Transverse colon (tissue), 4 donors: ENCODE measurements around a stretch of chr19.

DNA sequence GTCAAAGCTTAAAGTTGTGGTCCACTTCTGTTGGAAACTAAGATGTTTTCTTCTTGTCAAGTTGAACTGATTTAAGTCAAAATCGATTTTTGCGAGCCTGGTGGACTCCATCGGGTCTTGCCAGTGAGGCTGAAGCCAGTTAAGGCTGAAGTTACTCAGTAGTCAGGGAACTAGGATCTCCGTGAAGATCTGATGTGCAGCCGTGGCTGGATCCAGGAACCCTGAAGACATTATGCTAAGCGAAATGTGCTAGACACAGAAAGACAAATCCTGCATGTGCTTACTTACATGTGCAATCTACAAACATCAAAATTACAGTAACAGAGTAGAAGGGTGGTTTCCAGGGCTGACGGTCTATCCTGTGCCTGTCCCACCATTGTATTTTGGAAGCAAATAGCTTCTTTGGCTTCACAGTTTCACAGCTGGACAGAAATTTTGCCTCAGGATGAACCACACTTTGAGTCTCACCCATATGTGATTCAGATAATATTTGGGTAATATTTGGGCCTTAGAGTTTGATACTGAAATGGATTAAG is 514 bp upstream of the ZNF836 start:
- PRO-cap: no peak
- RAMPAGE, long total RNA, 4 experiments: no peak in any of the 4 experiments

GRCh38 chr19:52197857-52198494 is 8.1 kb downstream of the PPP2R1A start:
- PRO-cap: no peak
- RAMPAGE, long total RNA, 4 experiments: no peak in any of the 4 experiments

DNA sequence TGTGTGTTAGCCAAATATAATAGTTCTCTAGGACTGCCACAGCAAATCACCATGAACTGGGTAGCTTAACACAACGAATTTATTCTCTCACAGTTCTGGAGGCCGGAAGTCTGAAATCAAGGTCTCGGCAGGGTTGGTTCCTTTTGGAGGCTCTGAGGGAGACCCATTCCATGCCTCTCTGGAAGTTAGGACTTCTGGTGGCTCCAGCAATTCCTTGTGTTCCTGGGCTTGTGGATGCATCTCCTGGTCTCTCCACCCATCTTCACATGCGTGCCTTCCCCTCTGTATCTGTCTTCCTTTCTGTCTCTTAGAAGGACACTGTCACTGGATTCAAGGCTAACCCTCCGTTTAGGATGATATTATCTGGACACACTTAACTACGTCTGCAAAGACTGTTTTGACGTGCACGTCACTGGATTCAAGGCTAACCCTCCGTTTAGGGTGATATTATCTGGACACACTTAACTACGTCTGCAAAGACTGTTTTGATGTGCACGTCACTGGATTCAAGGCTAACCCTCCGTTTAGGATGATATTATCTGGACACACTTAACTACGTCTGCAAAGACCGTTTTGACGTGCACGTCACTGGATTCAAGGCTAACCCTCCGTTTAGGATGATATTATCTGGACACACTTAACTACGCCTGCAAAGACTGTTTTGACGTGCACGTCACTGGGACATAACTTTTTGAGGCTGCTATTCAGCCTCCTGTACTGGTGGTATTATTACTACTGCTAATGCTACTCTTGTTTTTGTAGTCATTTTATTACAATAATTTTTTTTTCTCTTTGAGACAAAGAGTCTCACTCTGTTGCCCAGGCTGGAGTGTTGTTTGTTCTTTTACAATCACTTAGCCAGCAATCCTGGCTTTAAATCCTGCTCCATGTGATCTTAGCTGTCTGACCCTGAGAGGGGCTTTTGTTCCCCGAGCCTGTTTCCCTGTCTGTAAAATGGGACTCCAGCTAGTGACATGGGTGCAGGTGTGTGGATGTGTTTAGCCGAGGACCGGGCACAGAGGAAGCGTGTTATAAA is 11.0 kb downstream of the PPP2R1A start:
- PRO-cap: no peak
- RAMPAGE, long total RNA, 4 experiments: start-site peak on the plus strand in 1 of 4 experiments, centred at position 844 of the sequence, 6 reads per replicate

DNA sequence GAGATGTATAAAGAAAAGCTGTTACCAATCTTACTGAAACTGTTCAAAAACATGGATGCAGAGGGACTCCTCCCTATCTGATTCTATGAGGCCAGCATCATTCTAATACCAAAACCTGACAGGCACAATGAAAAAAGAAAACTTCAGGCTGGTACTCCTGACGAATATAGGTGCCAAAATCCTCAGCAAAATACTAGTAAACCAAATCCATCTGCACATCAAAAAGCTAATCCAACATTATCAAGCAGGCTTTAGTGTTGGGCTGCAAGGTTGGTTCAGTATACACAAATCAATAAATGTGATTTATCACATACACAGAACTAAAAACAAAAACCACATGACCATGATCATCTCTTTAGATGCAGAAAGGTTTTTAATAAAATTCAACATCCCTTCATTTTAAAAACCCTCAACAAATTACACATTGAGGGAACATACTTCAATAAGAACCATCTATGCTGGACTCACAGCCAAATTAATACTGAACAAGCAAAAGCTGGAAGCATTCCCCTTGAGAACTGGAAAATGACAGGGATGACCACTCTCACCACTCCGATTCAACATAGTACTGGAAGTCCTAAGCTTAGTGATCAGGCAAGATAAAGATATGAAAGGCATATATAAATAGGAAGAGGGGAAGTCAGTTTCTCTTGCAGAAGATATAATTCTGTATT is 12.5 kb upstream of the ZNF610 start:
- PRO-cap: no peak
- RAMPAGE, long total RNA, 4 experiments: no peak in any of the 4 experiments

- PRO-cap: no peak
- RAMPAGE, long total RNA, 4 experiments: no peak in any of the 4 experiments
These were observed 32.1 kb downstream of the ZNF578 start for GRCh38 chr19:52485043-52486164.

DNA sequence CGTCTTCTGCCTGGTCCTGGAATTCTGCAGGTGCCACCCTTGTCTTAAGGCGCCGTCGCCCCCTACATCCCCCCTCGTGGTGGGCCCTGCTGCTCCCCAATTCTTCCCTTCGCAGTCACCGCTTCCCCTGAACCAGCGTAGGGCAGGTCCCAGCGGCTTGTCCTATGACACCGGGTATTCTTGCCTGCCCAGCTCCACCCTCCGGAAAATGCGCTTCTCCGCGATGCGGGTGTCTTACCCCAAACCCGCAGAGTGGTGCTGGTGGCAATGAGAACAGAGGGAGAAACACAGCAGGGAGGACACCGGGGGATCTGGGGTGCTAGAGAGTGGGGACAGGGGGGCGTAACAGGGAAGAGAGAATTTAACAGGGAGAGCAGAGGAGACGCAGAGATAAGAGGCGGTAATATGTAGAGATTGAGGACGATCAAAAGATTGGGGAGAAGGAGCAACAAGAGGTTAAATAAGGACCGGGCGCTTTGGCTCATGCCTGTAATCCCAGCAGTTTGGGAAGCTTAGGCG is 9.0 kb downstream of the ZNF808 start:
- PRO-cap: no peak
- RAMPAGE, long total RNA, 4 experiments: no peak in any of the 4 experiments

DNA sequence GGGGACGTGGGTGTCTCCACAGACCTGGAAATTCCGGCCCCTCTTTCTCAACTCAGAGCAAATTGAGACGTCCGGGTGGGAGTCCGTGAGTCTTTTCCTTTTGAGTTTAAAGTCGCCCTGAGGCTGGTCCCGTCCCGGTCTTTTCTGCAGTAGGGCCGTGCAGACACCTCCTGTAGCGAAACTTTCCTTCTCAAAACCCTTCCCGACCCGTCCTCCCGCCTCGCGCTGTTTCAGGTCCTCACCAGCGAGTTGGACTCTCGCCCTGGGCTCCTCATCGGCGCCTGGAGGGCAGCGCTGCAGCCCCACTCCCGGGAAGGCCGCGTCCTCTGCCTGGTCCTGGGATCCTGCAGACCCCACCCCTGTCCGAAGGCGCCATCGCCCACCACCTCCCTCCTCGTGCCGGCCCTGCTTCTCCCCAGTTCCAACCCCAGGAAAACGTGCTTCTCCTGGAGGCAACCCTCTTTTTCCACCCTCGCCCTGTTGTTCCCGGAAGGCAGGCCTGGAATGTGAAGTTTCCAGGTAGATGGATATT is 15.0 kb downstream of the ZNF701 start:
- PRO-cap: no peak
- RAMPAGE, long total RNA, 4 experiments: no peak in any of the 4 experiments

GRCh38 chr19:52630891-52631811 is 59.1 kb downstream of the ENSG00000269825 start:
- PRO-cap: no peak
- RAMPAGE, long total RNA, 4 experiments: no peak in any of the 4 experiments

DNA sequence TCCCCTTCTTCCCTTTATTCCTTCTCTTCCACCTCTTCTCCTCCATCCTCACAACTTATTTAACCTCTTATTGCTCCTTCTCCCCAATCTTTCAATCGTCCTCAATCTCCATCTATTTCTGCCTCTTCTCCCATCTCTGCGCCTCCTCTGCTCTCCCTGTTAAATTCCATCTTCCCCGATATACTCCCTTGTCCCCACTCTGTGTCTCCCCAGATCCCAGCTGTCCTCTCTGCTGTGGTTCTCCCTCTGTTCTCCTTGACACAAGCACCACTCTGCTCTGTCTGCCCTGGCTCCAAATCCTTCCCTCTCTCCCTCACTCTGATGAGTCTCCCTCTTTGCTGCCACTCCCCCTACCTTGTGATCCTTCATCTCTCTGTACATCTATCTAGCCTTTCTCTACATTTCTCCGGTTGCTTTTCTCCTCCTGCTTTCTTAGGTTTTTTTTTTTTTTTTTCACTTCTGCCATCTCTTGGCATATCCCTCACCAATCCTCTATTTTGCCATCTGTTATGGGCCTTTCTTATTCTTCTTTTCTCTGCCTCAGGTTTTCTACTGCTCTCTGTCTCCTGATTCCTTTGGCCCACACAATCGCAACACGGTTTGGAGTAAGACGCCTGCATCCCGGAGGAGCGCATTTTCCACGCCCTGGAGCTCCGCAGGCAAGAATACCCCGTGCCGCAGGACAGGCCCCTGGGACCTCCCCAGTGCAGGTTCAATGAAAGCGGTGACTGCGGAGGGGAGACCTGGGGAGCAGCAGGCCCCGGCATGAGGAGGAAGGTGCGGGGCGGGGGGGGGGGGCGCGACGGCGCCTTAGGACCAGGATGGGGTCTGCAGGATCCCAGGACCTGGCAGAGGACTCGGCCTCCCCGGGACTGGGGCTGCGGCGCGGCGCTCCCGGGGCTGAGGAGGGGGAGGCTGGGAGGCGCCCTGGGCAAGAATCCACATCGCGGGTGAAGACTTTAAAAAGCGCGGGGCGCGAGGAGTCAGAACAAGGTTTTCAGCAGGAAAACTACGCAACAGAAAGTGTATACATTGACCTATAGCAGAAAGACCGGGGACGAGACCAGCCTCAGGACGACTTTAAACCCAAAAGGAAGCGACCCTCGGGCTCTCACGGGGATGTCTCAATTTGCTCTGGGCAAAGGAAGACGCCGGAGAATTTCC is 711 bp downstream of the ZNF611 start:
- PRO-cap: unidirectional peak, plus-strand start at position 724 of the sequence
- RAMPAGE, long total RNA, 4 experiments: no peak in any of the 4 experiments

DNA sequence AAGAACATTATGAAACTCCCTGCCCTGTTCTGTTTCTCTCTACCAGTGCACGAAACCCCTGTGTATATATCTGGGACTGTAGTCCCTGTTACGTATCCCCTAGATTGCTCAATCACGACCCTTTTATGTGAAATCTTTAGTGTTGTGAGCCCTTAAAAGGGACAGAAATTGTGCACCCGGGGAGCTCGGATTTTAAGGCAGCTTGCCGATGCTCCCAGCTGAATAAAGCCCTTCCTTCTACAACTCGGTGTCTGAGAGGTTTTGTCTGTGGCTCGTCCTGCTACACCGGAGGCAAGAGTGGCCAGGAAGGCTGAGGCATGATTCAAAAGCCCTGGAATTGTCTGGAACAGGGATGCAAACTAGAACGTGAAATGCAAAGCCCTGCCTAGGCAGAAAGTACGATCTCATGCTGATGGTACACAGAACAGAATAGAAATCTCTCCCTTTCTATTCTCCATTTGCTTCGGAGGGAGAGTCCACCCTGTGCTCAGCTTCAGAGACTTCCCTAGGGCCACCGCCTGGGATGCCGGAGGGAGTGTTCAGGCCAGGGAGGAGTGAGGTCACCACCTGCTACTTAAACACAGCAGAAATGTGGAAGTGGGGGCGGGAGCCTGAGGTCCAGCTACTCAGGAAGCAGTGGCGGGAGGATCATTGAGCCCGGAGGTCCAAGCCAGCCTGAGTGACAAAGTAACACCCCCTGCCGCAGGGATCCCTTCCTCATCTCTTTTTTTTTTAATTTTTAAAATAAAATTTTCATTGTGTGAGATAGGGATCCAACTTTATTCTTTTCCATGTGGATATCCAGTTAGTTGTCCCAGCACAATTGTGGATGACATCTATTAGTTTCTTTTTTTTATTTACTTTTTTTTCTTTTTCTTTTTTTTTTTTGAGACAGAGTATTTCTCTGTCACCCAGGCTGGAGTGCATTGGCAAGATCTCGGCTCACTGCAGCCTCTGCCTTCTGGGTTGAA is 894 bp upstream of the ZNF888 start:
- PRO-cap: bidirectional peak, plus-strand start at position 654 of the sequence, minus-strand start at position 289 of the sequence
- RAMPAGE, long total RNA, 4 experiments: no peak in any of the 4 experiments

DNA sequence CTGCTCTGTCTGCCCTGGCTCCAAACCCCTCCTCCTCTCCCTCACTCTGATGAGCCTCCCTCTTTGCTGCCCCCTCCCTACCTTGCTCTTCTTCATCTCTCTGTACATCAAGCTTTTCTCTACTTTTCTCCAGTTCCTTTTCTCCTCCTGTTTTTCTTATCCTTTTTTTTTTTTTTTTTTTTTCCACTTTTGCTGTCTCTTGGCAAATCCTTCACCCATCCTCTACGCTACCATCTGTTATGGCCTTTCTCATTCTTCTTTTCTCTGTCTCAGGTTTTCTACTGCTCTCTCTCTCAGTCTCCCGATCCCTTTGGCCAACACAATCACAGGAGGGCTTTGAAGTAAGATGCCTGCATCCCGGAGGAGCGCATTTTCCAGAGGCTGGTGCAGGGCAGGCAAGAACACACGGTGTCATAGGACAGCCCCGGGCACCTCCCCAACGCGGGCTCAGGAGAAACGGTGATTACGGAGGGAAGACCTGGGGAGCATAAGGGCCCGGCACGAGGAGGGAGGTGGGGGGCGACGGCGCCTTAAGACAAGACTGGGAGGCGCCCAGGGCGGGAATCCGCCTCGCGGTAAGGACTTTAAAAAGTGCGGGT is 18.5 kb upstream of the ZNF888 start:
- PRO-cap: bidirectional peak, plus-strand start at position 377 of the sequence, minus-strand start at position 312 of the sequence
- RAMPAGE, long total RNA, 4 experiments: no peak in any of the 4 experiments

- PRO-cap: no peak
- RAMPAGE, long total RNA, 4 experiments: no peak in any of the 4 experiments
These were observed 626 bp upstream of the ZNF816 start for GRCh38 chr19:52963259-52963754.

- PRO-cap: no peak
- RAMPAGE, long total RNA, 4 experiments: start-site peak on the minus strand in 2 of 4 experiments, at chr19:53090285-53090429 at its widest, 13 to 18 reads per replicate
These were observed 13.4 kb downstream of the ZNF160 start for GRCh38 chr19:53089647-53090434.

DNA sequence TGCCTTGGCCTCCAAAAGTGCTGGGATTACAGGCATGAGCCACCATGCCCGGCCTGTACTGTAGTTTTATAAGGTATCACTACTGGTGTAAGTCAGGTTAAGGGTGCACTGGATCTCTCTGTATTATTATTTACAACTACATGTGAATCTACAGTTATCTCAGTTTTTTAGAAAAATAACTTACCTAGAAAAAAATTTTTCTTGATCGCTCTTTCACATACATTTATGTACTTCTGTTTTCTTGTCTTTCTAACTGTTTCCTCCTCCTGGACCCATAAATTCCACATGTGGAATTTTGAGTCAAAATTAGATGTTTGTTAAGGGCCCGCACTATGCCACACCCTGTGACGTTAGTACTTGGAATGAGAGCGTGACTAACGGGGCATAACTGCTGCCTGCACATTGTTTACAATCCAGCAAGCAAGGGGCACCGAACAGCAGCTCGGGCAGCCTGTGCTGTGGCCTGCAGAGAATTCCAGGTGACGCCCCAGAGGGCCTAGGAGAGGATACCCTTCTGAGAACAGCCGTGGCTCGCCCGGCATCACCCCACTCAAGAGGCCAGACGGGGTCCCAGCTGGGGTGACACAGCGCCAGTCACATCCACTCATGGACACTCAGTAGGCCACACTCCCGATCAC is 7.1 kb downstream of the ZNF331 start:
- PRO-cap: unidirectional peak, plus-strand start at position 411 of the sequence
- RAMPAGE, long total RNA, 4 experiments: no peak in any of the 4 experiments

DNA sequence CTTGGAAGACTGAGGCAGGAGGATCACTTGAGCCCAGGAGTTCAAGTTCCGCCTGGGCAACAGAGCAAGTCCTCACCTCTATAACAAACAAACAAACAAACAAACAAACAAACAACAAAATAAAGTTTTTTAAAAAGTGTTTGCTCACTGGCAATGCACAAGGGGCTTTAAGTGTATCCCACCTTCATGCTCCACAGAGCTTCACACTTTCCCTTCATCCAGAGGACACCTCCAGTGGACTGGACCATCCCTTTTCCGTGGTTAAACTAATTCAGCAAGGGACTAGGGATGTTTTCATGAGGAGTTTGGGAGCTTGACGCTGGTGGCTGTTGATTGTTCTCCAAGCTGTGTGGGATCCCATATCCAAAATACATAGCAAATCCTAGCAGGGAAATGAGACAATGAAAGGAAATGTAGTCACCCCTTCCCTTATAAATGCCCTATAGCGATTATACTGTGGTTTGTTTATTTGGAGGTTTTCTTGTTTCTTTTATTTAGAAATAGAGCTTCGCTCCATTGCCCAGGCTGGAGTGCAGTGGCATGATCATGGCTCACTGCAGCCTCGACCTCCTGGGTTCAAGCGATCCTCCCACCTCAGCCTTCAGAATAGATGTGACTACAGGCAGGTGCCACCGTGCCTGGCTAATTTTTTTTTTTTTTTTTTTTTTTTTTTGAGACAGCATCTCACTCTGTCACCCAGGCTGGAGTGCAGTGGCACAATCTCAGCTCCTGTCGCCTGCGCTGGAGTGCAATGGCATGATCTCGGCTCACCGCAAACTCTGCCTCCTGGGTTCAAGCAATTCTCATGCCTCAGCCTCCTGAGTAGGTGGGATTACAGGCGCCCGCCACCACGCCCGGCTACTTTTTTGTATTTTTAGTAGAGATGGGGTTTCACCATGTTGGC is 31.5 kb upstream of the DPRX start:
- PRO-cap: no peak
- RAMPAGE, long total RNA, 4 experiments: no peak in any of the 4 experiments

DNA sequence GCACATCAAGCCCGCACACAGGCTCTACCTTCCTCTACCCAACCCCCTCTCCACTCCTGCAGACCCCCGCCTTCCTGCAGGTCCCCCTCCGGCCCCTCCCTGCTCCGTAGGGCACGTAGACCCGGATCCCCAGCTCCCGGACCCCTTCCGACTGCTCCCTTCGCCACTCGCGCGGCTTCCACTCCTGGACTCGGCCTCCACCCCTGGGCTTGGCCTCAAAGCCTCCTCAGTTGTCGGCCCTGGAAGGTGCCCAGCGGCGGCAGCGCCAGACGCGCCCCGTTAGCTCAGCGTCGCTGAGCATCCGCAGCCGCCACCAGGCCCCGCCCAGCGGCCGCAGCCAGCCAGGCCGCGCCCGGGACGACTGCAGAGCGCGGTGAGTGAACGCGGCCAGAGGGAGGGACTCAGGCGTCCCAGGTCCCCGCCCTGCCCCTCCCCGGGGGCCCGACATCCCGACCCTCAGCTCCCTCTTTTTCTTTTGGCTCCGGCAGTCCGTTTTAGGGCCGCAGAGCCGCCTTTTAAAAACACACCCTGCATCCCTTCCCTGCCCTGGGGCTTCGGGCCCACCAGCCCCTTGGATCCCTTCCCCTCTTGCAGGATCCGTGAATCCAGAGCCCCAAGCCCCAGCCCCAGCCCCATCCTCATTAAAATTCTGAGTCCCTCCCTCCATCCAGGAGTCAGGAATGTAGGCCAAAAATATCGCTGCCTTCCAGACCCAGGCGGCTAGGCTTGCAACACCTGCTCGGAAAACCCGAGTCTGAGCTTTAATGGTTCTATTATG is 1.4 kb upstream of the MYADM start:
- PRO-cap: bidirectional peak, plus-strand start at position 366 of the sequence, minus-strand start at position 192 of the sequence
- RAMPAGE, long total RNA, 4 experiments: no peak in any of the 4 experiments

- PRO-cap: no peak
- RAMPAGE, long total RNA, 4 experiments: no peak in any of the 4 experiments
These were observed 459 bp downstream of the MYADM start for GRCh38 chr19:53868248-53868436.

- PRO-cap: no peak
- RAMPAGE, long total RNA, 4 experiments: no peak in any of the 4 experiments
These were observed 4.7 kb upstream of the PRKCG start for GRCh38 chr19:53877005-53878040.

DNA sequence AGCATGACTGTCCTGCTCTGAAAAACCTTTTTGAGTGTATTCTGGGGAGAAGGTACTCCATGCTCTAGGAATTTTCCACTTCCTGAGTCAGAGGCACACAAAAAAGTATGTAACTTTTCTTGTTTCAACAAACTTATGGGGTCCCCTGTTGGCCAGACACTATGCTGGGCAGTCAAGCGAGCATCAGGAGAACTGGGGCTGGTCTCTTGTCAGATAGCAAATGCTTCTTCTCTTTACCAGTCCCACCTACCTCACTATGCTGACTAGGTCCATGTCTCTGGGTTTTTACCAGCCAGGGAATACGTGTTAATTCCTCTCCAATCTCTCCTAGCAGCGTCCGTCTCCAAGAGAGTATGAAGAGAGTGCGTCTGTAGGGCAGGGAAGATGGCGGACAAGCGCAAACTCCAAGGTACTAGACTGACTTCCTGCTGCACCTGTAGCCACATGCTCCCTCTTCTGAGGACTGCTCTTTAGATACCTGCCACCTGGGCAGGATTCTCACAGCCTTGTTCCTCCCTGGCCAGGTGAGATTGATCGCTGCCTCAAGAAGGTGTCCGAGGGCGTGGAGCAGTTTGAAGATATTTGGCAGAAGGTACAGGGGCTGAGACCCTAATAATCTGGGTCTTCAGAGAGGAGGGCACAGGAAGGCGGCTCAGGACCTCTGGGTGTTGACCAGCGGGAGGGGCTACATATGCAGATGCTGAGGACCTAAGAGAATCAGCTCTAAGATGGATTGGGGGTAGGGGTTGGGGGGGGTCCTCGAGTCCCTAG is 5.2 kb downstream of the CNOT3 start:
- PRO-cap: no peak
- RAMPAGE, long total RNA, 4 experiments: start-site peak on the plus strand in 2 of 4 experiments, centred at positions 326 to 343 of the sequence, 18 to 19 reads per replicate

GRCh38 chr19:54143896-54144375 is 6.4 kb downstream of the CNOT3 start:
- PRO-cap: no peak
- RAMPAGE, long total RNA, 4 experiments: start-site peak on the plus strand in 1 of 4 experiments, at chr19:54143938-54143997 at its widest, 14 reads per replicate